Temporal lobe (tissue), 2 donors: ENCODE measurements around a stretch of chr3.

DNA sequence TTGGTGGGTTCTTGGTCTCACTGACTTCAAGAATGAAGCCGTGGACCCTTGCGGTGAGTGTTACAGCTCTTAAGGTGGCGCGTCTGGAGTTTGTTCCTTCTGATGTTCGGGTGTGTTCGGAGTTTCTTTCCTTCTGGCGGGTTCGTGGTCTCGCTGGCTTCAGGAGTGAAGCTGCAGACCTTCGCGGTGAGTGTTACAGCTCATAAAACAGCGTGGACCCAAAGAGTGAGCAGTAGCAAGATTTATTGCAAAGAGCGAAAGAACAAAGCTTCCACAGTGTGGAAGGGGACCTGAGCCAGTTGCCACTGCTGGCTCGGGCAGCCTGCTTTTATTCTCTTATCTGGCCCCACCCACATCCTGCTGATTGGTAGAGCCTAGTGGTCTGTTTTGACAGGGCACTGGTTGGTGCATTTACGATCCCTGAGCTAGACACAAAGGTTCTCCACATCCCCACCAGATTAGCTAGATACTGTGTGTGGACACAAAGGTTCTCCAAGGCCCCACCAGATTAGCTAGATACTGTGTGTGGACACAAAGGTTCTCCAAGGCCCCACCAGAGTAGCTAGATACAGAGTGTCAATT, 232.4 kb upstream of the EIF1B start:
- RAMPAGE, long total RNA: no peak

- RAMPAGE, long total RNA: no peak
Observed at GRCh38 chr3:40417947-40418403, 31.0 kb downstream of the ENTPD3 start.

GRCh38 chr3:40444137-40444503, 13.0 kb upstream of the RPL14 start:
- RAMPAGE, long total RNA: no peak

- RAMPAGE, long total RNA: no peak
Observed at GRCh38 chr3:40452314-40453589, 4.4 kb upstream of the RPL14 start.

DNA sequence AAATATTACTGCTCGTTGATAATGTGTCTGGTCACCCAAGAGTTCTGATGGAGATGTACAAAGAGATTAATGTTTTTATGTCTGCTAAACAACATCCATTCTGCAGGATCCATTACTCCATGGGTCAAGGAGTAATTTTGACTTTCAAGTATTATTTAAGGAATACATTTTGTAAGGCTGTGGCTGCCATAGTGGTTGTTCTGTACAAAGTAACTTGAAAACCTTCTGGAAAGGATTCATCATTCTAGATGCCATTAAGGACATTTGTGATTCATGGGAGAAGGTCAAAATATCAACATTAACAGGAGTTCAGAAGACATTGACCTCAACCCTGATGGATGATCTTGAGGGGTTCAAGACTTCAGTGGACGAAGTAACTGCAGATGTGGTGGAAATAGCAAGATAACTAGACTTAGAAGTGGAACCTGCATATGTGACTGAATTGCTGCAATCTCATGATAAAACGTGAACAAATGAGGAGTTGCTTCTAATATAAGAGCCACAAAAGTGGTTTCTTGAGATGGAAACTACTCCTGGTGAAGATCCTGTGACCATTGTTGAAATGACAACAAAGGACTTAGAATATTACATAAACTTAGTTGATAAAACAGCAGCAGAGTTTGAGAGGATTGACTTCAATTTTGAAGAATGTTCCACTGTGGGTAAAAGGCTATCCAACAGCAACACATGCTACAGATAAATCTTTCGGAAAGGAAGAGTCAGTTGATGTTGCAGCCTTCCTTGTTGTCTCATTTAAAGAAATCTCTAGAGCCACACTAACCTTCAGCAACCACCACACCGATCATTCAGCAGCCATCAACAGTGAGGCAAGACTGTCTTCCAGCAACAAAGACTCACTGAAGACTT, 14.0 kb downstream of the ZNF621 start:
- RAMPAGE, long total RNA: no peak

GRCh38 chr3:40765969-40766349, 241.2 kb downstream of the ZNF621 start:
- RAMPAGE, long total RNA: no peak

DNA sequence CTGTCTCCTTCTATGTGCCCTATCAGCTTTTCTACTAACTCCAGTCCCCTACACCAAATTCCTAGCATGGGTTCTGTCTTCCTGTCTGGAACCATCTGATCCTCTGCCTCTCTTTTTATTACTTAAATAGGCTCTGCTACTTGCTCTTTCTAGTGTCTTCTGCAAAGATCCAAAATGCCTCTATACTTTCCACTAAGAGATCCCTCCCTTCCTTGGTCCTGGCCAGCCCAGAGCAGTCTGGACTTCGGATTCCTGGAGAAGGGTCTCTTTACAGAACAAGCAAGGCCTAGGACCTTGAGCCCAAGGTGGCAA, 275.0 kb upstream of the CTNNB1 start:
- RAMPAGE, long total RNA: no peak

DNA sequence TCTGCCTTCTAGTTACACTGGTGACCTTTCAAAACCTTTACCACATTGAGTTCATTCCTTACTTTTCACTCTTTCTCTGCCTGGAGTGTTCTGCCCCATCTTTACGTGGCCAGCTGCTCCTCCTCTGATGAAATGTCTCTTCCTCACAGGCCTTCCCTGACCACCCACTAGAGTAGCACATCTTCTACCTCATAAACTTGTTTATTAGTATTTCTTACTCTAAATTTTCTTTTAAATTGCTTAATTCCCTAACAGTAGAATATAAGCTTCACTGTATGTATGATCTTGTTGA, 17.7 kb downstream of the CTNNB1 start:
- RAMPAGE, long total RNA: no peak

GRCh38 chr3:41235319-41235865, 36.1 kb downstream of the CTNNB1 start:
- RAMPAGE, long total RNA: no peak

DNA sequence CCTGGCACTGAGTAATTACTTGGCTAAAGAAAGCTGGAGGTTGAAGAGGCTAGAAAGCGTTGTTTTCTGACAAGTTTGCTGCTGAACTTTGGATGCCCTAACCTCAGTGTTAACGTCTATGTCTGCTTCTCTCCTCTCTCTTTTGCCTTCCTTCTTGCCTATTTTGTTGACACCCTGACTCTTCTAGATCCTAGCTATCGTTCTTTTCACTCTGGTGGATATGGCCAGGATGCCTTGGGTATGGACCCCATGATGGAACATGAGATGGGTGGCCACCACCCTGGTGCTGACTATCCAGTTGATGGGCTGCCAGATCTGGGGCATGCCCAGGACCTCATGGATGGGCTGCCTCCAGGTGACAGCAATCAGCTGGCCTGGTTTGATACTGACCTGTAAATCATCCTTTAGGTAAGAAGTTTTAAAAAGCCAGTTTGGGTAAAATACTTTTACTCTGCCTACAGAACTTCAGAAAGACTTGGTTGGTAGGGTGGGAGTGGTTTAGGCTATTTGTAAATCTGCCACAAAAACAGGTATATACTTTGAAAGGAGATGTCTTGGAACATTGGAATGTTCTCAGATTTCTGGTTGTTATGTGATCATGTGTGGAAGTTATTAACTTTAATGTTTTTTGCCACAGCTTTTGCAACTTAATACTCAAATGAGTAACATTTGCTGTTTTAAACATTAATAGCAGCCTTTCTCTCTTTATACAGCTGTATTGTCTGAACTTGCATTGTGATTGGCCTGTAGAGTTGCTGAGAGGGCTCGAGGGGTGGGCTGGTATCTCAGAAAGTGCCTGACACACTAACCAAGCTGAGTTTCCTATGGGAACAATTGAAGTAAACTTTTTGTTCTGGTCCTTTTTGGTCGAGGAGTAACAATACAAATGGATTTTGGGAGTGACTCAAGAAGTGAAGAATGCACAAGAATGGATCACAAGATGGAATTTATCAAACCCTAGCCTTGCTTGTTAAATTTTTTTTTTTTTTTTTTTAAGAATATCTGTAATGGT, 39.9 kb downstream of the CTNNB1 start:
- RAMPAGE, long total RNA: no peak

DNA sequence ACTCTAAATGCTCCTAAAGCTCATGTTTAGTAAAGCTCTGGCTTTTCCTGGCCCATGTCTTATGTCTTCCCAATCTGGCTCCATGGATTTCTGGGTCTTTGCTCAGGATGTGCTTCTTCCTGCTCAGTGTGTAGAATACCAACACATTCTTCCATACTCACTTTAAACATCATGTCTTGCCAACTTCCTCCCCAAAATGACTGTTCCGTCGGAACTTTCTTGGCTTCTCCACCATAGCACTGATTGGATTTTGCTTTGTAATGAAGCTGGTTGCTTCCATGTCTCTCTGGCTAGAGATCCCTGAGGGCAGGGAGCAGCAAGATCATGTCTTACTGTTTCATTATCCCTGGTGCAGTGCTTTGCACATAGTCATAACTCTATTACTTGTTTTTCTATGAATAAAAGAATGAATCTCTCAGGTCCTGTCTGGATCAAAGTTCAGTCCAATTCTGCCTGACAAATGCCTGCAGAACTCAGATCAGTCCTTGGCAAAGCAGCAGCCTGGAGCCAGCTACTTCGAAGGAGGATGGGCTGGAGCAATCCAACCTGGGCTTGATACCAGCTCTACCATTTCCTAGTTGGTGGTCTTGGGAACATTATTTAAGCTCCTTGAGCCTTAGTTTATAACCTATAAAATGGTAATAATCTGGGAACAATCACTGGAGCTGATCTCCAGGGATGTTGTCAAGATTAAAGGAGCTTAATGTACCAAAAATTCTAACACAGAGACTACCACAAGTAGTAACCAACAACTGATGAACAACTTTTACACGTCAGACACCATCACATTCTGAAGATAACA, 194.2 kb downstream of the CTNNB1 start:
- RAMPAGE, long total RNA: no peak

GRCh38 chr3:41400701-41401023, 201.4 kb downstream of the CTNNB1 start:
- RAMPAGE, long total RNA: no peak

GRCh38 chr3:41688526-41688959, 273.4 kb downstream of the ULK4 start:
- RAMPAGE, long total RNA: no peak

DNA sequence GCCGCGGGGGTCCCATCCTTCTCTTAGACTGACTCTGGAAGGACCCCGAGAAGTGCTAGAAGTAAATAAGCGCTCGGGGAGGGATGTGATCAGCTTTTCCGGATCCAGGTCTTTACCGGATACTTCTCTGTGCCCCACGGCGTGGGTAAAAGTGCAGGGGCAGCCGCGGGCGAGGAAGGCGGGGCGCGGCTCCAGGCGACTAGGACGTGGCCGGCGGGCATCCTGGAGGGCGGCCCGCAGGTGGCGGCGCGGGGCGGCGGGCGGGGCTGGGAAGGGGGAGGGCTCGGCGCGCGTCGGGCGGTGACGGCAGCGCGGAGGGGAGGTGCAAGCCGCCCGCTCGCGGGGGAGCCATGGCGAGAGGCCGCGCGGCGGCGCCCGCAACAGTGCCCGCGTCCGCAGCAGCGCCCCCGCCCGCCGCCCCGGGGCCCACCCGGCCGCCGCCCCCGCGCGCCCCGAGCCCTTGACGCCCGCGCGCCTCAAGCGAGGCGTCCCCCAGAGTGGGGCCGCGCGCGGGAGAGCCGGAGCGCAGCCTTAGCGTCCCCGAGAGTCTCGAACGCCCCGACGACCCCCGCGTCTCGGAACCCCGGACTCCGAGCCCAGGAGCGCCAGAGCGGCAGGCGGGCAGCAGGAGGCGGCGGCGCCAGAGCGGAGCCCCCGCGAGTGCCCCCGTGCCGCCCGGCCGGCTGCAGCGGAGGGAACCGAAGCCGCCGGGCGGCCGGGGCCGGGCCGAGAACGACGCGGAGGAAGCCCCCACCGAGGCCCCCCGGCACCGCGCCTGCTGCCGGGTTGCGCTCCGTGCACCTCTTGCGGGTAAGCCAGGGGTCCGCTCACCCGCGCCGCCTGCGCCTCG, 51.6 kb upstream of the ULK4 start:
- RAMPAGE, long total RNA: no peak

GRCh38 chr3:42032539-42033061, 58.6 kb upstream of the TRAK1 start:
- RAMPAGE, long total RNA: no peak

GRCh38 chr3:42195577-42196307, 70.2 kb downstream of the CCK start:
- RAMPAGE, long total RNA: no peak

DNA sequence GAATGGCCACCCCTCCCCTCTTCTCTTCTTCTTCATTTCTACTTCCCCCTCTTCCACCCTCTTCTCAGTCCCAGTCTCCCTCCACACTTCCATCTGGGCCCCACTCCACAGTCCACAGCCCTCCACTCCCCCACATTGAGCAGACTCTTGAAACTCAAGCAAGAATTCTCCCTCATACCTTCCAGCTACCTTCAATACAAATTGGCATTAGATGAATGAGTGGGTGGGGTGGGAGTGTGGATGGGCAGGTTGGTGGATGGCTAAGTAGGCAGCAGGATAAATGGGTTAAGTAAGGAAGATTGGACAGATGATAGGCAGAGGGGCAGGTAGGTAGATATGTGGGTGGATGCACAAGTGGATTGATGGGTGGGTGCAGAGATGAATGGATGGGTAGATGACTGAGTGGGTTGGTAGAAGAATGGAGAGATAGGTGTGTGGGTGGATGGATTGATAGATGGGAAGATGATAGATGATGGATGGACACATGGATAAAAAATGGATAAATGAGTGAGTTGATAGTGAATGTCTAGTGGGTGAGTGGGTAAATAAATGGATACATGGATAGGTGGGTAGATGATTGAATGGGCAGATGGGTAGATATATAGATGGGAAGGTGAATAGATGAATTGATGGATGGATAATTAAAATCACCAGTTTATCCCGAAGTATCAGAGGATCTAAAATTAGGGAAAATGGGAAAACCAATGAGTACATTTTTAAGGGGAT, 27.6 kb downstream of the VIPR1 start:
- RAMPAGE, long total RNA: no peak

GRCh38 chr3:42756303-42756821, 16.7 kb downstream of the CCDC13 start:
- RAMPAGE, long total RNA: no peak

DNA sequence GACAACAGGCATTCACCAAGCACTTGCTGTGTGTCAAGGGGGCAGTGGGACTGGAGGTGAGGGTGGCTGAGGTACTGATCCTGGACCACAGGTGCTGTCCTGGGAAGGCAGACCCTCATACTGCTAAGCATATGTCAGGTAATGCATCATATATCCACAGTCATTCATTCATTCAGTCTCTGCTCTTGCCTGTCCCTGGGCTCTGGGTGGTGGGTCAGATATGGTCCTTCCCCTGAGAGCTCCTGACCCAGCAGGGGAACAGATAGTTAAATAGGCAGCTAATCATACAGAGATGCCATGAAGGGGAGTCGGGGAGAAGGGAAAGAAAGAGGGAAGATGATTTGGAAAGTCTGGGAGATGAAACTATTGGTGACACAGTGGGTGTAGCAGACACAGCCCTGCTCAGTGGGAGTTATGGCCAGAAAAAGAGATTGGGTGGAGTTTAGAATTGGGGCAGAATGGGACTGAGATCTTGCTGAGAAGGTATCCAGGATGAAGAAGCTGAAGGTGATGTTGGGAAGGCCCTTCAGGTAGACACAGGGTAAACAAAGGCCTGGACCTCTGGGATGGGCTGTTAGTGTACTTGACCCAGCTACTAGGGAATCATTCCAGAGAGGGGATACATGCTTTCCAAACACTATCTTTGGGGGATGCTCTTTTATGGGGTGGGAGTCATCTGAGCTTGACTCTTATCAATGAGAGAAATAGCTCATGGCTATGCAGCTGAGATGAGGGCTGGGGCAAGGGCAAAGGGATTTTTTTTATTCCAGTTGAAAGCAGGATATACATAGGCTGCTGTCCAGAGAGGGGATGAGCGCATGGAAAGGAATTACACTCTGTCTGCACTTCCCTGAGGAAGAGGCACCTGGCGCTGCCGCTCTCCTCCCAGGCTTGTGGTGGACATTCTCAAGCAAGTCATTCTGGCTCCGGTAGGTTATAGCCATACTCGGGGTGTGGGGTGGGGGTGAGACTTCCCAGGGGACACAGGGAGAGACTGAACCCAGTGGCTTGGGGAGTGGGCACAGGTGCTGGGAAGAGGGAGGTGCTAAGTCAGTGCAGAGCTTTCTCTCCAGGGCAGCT, 24.8 kb downstream of the CYP8B1 start:
- RAMPAGE, long total RNA: no peak

DNA sequence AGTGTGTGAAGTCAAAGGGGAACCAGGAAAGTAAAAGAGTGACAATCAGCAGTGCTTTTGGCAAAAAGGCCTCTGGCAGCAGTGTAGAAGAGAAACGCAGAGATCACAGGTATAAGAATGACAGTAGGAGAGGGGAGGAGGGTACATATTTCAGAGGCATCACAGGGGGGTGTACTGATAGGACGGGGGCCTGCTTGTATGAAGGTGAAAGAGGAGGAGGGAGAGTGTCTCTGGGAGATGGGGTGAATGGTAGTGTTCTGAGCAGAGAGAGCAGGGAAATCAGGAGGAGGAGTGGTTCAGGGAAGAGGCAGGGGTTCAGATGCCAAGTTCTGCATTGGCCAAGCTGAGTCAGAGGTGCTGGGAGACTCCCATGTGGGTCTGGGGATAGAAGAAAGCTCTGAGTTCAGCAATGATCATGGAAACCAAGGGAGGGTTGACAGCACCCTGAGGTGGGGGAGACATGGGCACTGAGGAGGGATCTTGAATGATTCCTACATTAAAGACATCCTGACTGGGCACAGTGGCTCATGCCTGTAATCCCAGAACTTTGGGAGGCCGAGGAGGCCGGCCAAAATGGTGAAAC, 3.0 kb downstream of the CYP8B1 start:
- RAMPAGE, long total RNA: no peak